Suprapubic skin (tissue), 4 donors: ENCODE measurements around a stretch of chr1.

DNA sequence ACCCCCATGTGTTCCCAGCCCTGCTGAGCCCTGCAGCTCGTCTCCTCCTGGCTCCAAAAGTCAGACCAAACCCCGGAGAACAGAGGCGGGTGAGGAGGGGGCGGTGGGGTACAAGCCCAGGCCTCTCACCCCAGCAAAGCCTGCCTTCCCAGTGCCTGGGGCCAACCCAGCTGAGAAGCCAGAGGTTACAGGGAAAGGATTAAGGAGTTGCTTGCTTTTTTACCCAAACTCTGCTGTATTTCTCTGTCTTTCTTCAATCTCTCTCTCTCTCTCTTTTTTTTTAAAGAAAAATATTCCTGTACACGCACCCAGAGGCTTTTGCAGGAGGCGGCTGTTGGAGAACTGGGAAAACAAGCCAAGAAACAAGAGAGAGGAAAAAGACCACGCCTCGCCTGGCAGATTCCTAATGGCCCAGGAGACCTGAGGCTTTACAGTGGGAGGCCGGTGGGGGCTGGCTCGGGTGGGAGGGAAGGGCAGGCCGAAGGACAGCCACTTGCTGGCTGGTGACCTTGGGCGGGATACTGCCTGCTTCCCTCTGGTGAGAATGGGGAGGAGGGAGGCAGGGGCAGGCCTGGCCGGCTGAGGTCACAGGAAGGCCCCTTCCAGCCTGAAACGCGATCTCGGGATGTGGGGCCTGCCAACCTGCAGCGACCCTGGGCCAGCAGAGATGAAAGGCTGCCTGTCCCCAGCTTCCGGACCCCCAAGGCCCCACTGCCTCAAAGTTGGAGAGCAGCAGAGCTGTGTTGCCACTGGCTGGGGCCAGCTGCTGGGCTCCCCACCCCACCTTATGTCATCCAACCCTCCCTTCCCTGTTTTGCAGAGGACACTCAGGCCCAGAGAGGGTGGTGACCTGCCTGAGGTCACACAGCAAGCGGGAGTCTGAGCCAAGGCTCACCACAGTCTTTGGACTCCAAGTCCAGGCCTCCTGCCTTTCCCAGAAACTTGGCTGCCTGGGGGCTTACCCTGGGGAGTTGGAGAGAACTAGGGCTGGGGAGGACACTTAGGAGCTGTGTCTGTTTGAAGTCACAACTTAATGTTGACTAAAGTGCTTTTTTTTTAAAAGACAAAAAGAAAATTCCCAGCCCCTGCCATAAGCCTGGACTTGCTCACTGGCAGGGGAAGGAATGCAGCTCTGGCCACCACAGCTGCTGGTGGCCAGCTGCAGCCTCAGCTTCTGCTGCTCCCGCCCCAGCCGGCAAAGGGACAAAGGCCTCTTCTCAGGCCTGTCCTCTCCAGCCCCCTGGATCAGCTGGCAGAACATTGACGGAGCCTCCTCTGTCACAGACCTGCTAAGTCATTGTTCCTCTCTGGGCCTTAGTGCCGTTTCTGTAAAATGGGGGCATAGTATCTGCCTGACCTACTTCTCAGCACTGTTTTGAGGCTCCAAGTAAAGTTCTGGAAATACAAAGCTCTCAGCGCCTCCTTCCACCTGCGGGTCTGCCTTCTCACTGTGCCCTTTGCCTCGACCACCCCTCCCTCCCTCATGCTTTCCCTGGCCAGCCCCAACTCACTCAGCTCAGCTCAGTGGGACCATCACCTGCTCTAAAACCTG is 14.8 kb upstream of the WASF2 start:
- PRO-cap: no peak
- RAMPAGE, long total RNA, 4 experiments: no peak in any of the 4 experiments

DNA sequence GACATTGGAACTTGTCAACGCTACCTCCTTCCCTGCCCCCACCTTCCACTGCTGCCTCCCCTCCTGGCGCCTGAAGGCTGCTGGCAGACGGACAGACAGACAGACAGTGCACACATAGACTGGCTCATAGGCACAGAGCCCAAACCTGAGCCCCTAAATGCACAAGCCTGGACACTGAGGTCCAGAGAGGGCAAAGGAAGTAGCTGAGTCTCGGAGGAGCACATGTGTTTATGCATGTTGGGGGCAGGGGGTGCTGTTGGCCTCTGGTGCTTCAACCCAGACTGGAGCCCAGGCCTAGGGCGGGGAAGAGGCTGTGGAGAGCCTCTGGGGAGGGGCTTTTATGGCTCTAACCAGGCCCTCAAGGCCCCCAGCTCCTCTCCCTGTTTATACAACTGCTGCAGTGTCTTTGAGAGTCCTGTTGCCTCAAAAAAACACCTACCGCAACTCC is 33.1 kb upstream of the WASF2 start:
- PRO-cap: no peak
- RAMPAGE, long total RNA, 4 experiments: no peak in any of the 4 experiments

GRCh38 chr1:27545186-27545619 is 55.2 kb upstream of the WASF2 start:
- PRO-cap: no peak
- RAMPAGE, long total RNA, 4 experiments: no peak in any of the 4 experiments

DNA sequence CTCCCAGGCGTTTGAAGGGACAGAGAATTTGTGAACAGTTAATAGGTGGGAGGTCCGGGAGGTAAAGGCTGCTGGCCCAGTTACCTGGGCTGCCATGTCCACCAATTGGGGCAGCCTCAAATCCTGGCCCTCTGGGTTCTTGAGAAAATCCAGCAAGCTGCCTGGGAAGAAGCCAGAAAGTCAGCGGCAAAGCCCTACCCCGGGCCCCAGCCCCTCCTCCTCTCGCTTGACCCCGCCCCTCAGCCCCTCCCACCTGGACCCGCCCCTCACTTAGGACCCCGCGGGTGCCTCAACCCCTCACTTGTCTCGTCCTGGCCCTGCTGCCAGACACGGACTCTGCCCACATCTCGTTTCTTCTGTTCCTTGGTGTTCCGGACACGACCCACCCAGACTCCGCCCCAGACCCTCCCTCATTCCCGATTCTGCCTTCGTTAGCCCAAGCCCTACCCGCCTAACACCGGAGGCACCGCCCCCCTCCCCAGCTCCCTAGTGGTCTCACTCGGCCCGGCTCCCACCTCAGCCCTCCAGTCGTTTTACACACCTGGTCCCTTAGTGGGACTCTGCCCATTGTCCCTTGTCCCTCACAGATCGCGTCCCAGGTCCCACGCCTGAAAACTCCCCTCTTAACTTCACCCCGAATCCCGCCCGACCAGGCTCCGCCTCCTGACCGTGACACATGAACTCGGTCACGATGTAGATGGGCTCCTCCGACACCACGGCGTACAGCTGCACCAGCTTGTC is 11.0 kb upstream of the AHDC1 start:
- PRO-cap: no peak
- RAMPAGE, long total RNA, 4 experiments: no peak in any of the 4 experiments

DNA sequence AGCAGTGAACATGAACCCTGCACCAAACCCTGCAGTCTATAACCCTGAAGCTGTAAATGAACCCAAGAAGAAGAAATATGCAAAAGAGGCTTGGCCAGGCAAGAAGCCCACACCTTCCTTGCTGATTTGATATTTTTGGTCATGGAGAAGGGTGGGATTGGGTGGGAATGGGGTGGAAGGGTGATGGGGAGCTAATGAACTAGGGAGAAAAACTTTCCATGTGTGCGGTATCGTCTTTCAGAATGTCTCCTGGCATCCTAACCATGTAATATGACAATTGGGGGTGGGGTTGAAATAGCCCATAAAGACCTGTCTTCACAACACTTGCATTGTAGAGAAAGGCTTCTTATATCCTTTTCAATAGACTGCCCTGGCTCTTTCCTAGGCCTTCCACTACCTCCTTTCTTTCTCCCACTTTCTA is 19.7 kb downstream of the PPP1R8 start:
- PRO-cap: no peak
- RAMPAGE, long total RNA, 4 experiments: no peak in any of the 4 experiments

DNA sequence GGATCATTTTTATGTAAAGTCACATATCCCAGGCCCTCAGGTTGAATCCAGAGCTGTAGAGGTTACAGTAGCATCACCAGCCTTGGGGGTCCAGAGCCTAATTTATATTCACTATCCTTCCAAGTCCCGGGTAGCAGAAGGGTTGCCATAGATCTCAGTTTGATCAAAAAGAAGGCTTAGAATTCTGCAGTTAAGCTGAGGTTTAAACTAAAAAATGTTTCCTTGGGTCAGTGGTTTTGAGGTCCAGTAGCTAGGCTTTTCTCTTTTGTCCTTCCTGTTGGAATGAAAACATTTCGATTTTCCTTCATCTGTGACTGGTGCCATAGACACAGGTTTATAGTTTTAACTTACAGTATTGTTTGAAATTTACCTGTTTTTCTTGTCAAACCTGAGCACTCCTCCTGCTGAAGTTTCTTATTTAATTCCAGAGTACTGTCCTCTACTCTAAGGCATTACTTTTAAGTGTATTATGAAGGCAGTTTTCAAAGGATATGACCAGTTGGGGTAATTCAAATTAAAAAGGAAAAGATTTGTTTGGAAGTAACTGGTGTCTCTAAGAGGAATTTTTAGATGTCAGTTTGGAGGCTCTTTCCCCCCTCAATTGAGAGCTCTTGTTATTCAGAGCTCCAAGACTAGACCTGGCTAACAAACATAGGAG is 20.3 kb downstream of the PPP1R8 start:
- PRO-cap: no peak
- RAMPAGE, long total RNA, 4 experiments: no peak in any of the 4 experiments

GRCh38 chr1:28110963-28111687 is 22.7 kb upstream of the EYA3 start:
- PRO-cap: no peak
- RAMPAGE, long total RNA, 4 experiments: no peak in any of the 4 experiments

GRCh38 chr1:28147061-28147945 is 29.2 kb downstream of the PTAFR start:
- PRO-cap: no peak
- RAMPAGE, long total RNA, 4 experiments: no peak in any of the 4 experiments

DNA sequence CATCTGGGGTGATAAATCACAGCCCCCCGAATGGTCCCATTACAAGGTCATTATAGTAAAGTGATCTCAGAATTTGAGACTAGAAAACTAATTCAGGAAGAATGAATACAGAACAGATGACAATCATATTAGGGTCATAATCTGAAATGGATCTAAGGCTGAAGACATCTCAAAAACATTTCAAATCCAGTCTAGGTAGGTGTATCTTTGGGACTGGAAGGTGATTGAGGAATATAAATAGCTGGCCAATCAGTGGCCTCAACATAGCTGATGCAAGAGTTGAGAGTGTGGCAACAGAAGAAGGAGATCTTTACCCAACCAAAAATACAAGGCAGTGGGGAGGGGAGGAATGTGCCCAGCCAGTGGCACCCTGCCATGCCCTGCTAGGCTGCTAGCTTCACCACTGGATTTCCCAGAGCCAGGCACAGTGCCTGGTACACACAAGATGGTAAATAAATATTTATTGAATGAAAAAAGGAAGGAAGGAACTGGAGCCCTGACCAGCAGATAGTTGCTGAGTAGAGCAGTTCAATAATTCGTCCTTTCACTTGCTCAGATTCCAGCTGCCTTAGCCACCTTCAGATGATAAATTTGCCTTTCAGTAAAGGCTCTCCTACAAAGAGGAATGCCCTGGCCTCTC is 9.9 kb upstream of the SESN2 start:
- PRO-cap: no peak
- RAMPAGE, long total RNA, 4 experiments: no peak in any of the 4 experiments

GRCh38 chr1:28509645-28509985 is 3.8 kb downstream of the RCC1 start:
- PRO-cap: no peak
- RAMPAGE, long total RNA, 4 experiments: no peak in any of the 4 experiments

GRCh38 chr1:28582266-28582601 is 9.8 kb upstream of the RAB42 start:
- PRO-cap: no peak
- RAMPAGE, long total RNA, 4 experiments: no peak in any of the 4 experiments

- PRO-cap: no peak
- RAMPAGE, long total RNA, 4 experiments: no peak in any of the 4 experiments
Observed at GRCh38 chr1:28737251-28738178, 775 bp downstream of the YTHDF2 start.

DNA sequence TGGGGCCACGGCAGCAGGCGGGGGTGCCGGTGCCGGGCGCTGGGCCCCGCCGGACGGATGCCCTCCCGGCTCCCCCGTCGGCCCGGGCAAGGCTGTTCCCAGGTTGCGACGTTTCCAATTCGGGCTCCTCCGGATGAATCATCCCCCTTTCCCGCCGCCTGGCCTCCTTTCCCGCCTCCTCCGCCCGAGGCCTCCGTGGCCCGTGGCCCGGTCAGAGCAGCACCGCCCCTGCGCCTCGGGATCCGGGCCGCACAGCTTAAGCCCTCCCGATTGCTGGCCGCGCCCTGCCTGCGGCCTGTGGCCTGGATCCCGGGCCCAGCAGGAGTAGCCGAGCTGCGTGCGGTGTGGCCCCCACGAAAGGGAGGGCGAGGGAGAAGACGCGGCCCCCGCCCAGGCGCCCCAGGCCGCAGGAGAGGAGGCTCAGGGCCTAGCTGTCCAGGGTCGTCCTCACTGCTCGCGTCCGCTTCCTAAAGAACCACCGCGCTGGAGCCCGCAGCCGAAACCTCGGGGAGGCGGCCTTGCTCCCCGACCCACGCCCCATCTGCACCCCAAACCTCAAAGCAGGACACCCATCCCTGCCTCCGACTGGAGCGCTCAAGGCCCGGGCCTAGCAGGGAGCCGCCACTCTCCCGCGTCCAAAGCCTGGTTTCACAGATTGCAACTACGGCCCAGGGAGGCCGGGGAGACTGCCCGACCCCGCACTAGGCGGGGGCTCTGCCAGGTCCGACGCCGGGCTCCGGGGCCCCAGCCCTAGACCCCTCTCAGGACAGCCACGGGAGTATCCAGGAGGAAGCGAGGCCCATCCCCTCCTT is 901 bp downstream of the TMEM200B start:
- PRO-cap: no peak
- RAMPAGE, long total RNA, 4 experiments: no peak in any of the 4 experiments

- PRO-cap: no peak
- RAMPAGE, long total RNA, 4 experiments: no peak in any of the 4 experiments
Observed at GRCh38 chr1:29148284-29149525, 25.0 kb upstream of the TMEM200B start.

DNA sequence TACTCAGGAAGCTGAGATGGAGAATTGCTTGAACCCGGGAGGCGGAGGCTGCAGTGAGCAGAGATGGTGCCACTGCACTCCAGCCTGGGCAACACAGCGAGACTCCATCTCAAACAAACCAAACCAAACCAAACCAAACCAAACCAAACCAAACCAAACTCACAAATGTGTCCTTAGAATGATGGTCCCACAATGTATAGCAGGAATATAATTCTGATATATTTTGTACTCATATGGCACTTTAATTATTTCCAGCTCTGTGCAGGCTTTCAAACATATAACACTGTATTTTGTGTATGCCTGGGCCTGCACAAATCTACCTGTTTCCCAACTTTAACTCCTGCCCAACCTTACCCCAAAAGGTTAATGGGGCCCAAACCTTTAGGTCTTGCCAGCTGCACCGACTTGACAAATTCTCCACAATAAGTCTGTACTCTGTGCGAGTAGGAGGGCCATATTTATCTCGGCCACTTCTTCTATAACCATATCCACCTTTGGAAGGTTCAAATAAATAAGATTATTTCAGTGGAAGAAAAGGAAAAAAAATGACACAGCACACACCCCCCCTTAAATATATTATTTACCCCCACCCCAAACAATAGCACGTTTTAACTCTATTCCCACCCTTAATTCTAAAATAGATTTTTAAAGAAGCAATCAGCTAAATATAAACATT is 22.6 kb downstream of the SRSF4 start:
- PRO-cap: no peak
- RAMPAGE, long total RNA, 4 experiments: no peak in any of the 4 experiments

DNA sequence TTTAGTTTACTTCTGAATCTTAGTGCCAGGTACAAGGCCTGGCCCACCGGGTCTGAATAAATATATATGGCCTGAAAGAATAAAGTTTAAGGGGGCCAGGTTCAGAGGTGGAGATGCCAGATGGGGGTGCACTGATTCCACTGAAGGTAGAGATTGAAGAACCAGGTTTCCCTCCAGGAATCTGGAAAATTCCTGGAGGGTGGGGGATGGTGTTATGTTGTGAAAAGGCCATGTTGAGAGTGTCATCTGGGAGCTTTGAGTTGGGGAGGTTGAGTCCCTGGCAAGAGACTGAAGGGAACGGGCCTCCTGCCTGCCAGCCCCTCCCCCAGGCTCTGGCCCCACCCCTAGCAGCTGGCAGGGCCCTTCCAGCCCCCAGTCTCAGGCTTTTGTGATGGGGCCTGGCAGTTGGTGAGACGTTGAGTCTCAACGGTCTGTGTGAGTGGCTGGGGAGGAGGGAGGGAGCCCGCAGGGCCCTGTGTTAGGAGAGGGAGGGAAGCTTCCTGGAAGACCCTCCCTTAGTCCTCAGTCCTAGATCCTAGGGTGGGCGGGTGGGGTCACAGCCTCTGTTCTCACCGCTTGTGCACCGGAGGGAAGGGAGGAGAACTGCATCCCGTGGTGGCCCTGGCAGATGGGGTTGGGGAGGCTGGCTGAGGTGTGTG is 4.1 kb downstream of the PTPRU start:
- PRO-cap: no peak
- RAMPAGE, long total RNA, 4 experiments: no peak in any of the 4 experiments

DNA sequence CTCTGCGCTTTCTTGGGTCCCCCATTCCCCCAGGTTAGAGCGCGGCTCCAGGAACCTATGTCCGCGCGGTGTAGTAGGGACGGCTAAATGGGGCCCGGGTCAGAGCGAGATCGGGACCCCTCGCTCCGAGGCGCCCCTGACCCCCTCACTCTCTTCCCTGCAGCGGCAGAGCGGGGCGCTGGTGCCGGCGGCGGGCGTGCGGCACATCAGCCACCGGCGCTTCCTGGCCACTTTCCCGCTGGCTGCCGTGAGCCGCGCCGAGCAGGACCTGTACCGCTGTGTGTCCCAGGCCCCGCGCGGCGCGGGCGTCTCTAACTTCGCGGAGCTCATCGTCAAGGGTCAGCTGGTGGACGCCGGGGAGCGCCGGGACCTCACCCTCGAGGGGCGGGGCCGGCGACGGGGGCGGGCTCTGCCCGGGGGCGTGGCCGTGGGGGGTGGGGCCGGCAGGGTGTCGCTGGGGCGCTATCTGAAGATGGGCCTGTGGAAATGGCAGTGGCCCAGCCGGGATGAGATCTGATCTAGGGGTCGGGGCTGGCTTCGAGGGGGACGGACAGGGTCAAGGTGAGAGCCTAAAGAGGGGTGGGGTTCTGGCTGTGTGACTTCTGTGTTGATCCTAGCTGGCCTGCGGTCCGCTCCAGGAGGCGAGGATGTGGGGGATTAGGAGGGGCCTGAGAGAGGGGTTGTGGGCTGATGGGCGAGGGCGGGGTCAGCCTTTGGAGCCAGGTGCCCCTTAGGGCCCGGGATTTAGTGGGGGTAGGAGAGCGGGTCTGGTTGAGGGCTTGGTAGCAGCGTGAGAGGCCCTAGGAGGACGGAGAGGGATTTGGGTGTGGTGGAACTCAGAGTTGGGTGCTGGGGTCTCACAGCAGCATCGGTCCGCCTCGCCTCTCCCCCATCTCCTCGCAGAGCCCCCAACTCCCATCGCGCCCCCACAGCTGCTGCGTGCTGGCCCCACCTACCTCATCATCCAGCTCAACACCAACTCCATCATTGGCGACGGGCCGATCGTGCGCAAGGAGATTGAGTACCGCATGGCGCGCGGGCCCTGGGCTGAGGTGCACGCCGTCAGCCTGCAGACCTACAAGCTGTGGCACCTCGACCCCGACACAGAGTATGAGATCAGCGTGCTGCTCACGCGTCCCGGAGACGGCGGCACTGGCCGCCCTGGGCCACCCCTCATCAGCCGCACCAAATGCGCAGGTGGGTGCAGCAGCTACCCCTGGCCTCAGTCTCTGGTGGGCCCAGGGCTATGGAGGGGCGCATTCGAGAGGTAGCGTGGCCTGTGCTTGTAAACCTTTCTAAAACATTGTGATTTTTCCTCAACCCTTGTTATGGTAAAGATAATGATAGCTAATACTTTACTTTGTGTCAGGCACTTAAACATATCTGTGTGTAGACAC is 23.9 kb downstream of the PTPRU start:
- PRO-cap: no peak
- RAMPAGE, long total RNA, 4 experiments: no peak in any of the 4 experiments

GRCh38 chr1:29282629-29283213 is 46.4 kb downstream of the PTPRU start:
- PRO-cap: no peak
- RAMPAGE, long total RNA, 4 experiments: no peak in any of the 4 experiments

GRCh38 chr1:30190793-30191160 is 532.6 kb downstream of the MATN1 start:
- PRO-cap: no peak
- RAMPAGE, long total RNA, 4 experiments: no peak in any of the 4 experiments

DNA sequence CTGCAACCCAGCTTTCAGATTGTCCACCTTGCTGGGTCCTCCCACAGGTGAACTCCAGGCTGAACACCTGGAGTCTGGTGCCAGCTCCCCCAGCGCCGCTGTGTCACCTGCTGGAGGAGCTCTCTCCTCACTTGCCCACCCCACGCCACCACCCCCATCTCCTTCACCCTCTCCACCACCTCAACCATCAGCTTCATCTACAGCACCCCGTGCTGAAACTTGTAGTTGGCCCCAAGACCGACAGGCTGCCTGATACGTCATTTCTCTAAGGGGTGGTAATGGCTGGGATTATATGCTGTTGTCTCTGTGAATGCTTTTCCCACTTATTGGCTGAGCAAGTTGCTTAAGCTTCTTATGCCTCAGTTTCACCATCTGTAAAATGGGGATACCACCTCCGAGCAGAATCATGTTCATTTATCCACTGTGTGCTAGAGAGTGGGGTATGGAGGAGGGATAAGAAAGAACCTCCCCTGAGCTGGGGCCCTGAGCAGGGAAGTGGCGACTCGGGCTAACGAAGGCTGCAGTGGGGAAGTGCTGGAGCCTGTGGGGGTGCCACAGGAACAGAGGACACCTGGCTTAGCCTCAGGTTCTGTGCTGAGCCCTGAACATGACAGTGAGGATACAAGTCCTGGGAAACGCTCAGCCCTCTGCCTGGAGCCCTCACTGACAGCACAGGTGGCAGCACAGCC is 3.1 kb downstream of the MATN1 start:
- PRO-cap: no peak
- RAMPAGE, long total RNA, 4 experiments: no peak in any of the 4 experiments